Osteoblast (primary cell): ENCODE data around the gene PPARA.

GRCh38 chr22:45140223-45140944 is 23.3 kb upstream of the NUP50 start:
- CAGE, long polyA plus RNA: no peak
- RRBS: no CpG with 5 or more reads among the region's 10 CpGs

GRCh38 chr22:45267902-45268516 is 16.7 kb upstream of the UPK3A start:
- CAGE, long polyA plus RNA: no peak
- RRBS: no CpG with 5 or more reads among the region's 25 CpGs

DNA sequence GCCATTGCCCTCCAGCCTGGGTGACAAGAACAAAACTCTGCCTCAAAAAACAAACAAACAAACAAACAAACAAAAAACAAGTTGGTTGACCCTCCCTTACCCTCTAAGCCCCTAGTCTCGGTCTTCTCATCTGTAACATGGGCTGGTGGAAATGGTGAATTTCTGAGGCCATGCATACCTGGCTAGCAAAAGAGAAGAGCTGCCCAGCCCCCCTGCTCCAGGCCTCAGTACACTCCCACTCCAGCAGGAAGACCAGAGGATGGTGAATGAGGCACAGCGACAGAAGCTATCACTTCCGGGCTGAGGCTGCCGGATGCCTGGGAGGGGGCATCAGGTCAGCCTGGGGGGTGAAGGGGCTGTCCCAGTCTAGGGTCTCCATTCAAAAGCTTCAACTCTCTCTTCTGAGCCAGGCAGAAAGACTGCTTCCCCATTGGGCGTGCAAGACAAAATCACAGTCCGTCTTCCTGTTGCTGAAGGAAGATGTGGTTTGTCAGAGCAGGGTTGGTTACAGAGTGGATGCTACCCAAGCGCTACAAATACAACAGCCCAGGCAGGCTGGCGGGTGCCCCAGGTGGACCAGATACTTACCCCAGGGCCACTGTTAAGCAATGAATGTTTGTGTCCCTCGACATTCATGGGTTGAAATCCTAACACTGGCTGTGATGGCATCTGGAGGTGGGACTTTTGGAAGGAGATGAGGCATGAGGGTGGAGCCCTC is 11.8 kb downstream of the UPK3A start:
- CAGE, long polyA plus RNA: no peak
- RRBS: no CpG with 5 or more reads among the region's 9 CpGs

GRCh38 chr22:45318179-45318777 is 8.5 kb downstream of the FAM118A start:
- CAGE, long polyA plus RNA: no peak
- RRBS: no CpG with 5 or more reads among the region's 9 CpGs

DNA sequence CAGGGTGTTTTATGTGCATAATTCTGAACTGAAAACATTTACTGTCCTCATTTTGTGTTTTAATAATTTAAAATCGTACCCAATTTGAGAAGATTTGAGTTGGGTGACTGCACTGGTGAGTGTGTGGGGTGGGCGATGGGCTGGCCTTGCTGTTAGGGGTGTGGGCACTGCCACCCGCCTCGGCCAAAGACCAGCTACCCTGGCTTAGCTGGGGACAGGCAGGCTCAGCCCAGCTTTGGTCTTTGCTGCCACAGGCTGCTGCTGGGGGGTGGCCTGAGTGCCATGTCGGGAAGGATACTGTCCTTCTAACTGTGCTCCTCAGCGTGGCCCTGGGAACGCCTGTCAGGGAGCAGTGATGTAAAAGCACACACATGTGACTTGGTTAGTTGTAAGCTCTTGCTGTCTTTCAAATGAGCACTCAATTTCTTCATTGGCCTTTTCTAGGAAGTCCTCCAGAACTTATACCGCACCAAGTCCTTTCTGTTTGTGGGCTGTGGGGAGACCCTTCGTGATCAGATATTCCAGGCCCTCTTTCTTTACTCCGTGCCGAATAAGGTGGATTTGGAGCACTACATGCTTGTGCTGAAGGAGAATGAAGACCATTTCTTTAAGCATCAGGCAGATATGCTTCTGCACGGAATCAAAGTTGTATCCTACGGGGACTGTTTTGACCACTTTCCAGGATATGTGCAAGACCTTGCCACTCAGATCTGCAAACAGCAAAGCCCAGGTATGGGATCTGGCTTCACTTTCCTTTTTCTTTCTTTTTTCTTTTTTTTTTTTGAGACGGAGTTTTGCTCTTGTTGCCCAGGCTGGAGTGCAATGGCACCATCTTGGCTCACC is 22.5 kb downstream of the FAM118A start:
- CAGE, long polyA plus RNA: no peak
- RRBS: no CpG with 5 or more reads among the region's 14 CpGs

GRCh38 chr22:45468855-45469305 is 33.8 kb upstream of the FBLN1 start:
- CAGE, long polyA plus RNA: no peak
- RRBS: no CpG with 5 or more reads among the region's 8 CpGs

- CAGE, long polyA plus RNA: no peak
- RRBS: no CpG with 5 or more reads among the region's 9 CpGs
These were observed 38.4 kb downstream of the FBLN1 start for GRCh38 chr22:45541140-45541490.

GRCh38 chr22:45972262-45972789 is 4.6 kb downstream of the WNT7B start:
- CAGE, long polyA plus RNA: no peak
- RRBS: 3% methylated on average over 38 of the region's 56 CpGs

- CAGE, long polyA plus RNA: no peak
- RRBS: 18% methylated on average over 16 of the region's 32 CpGs
These were observed 30.9 kb upstream of the WNT7B start for GRCh38 chr22:46007717-46008441.

GRCh38 chr22:46067422-46068252 is 82.7 kb upstream of the PPARA start:
- CAGE, long polyA plus RNA: no peak
- RRBS: no CpG with 5 or more reads among the region's 13 CpGs

- CAGE, long polyA plus RNA: no peak
- RRBS: no CpG with 5 or more reads among the region's 17 CpGs
These were observed 19.4 kb upstream of the PPARA start for GRCh38 chr22:46130800-46131447.

DNA sequence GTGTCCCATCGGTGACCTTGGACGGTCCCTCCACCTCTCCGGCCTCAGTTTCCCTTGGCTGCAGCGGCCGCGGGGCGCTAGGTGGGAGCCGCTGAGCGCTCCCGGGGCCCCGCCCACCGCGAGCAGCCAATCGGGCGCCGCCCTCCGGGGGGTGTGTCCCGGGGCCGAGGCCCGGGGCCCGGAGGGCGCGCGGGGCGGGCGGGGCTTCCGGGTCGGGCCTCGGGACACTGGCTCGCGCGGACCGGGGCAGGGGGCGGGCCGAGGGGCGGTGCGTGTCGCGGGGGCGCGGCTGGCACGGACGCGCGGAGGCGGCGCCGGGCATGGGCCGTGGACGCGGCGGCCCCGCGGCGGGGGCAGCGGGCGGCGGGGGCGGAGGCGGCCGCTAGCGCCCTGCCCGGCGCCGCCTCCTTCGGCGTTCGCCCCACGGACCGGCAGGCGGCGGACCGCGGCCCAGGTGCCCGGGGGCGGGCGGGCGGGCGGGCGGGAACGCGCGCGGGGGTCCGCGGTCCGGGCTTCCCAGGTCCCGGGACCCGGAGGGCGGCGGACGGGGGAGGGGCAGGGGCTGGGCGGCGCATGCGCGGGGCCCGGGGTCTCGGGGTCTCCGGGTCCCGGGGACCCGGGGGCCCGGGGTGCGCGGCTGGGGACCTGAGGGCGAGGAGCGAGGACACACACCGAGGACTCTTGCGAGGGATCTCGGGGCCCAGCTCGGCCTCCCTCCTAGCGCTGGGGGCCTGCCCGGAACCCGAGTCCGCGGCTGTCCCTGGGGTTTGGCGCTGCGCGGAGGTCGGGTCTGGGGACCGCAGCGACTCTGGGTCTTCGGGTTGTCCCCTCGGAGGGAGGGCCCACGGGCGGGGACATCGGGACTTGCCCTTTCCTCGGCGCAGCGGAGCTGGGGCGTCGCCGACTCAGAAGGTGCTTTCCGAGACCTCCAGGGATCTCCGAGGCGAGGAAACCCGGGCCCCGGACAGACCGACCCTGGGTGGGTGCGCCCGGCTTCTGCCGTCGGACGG is at the start of gene PPARA:
PPARA (plus strand) TSS at position 328 of the 1,010 bp plus-strand sequence.
- CAGE, long polyA plus RNA: no peak
- RRBS: 1% methylated on average over 76 of the region's 143 CpGs

DNA sequence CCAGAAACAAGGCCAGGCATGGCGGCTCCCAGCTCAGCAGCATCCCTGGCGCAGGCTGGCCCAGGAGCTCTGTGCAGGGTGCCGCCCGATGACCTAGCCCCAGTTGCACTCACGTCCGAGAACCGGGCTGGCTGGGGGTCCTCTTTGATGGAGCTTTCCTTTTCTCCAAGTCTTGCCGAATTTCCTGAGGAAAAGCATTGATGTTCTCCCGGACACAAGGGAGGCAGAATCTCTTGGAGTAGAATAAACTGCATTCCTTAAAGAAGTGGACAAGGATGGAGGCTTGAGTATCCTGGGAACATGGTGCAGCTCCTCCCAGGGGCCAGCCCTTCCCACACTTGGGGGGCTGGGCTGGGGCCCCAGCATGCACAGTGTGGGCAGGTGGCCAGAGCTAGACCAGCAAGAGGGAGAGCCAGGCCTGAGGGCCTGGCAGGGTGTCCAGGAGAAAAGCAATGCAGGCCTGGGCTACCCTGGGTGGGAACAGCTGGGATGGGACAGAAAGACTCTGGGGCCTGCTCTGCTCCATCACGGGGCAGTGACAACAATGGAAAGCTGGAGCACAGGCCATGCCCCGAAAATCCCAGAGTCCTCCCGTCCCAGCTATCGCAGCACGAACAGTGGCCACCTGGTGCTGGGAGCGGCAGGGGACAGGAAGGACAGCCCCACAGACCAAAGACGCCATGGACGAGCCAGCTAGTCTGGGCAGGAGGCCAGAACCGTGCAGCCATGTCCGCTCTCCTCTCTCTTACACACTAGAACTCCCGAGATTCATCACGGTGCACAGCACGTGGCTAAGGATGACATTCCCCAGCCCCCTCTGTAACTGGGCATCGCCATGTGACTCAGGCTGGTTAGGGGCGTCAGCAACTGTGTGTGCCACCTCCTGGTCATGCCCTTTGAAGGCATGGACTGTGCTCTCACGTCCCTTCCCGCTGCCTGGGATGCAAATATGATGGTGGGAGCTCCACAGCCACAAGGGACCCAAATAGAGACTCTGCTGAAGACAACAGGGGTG is 4.8 kb downstream of the CDPF1 start:
- CAGE, long polyA plus RNA: no peak
- RRBS: 71% methylated on average over 3 of the region's 26 CpGs

DNA sequence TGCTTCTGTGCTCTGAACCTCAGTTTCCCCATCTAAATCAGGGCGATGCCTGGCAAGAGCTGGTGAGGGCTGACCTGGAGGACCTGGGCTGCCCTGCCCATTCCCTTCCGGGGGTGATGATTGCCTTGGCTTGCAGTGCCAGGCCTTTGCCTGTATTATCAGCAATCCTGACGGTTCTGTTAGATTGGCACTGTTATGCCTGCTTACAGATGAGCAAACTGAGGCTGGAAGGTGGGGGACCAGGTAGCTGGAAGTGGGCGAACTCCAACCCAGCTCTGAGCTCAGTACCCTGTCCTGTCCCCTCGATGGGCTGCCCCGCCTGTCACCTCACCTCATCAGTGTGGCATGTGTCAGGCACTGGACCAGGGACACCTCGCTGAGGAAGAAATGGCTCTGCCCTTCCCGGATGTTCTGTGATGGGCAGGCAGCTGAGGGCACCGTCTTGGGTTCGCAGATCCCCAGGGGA is 7.7 kb upstream of the GTSE1 start:
- CAGE, long polyA plus RNA: no peak
- RRBS: no CpG with 5 or more reads among the region's 10 CpGs

DNA sequence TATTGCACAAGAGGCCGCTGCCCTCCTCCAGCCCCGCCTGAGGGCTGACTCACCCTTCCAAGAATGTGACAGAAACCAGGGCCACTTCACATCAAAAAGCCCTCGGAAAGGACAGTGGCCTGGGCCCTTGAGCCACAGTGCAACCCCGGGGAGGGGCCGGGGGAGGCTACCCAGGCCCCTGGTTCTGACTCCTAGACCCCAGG is 42.2 kb downstream of the TRMU start:
- CAGE, long polyA plus RNA: no peak
- RRBS: no CpG with 5 or more reads among the region's 5 CpGs

DNA sequence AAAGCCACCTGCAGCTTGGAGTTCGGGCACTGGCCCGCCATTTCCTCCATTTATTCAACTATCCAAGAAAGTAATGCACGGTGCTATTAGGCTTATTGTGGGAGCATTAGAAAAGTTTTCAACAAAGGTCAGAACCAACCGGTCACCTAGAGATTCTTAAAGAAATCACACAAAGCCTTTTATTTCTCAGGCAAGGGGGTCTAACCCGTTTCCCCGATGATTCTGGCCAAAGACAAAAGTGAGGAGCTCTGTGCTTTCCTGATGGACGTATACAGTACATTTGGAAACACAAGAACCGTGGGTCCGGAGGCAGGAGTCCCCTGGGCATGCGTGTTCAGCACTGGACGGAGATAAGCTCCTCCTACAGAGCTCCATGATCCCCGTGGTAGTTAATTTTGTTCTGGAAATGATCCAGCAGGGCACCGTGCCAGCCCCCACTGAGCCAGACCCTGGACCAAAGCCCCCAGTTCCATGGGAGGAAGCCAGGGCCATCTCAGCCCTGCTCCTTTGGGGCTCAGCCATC is 83.2 kb downstream of the TRMU start:
- CAGE, long polyA plus RNA: no peak
- RRBS: no CpG with 5 or more reads among the region's 13 CpGs

DNA sequence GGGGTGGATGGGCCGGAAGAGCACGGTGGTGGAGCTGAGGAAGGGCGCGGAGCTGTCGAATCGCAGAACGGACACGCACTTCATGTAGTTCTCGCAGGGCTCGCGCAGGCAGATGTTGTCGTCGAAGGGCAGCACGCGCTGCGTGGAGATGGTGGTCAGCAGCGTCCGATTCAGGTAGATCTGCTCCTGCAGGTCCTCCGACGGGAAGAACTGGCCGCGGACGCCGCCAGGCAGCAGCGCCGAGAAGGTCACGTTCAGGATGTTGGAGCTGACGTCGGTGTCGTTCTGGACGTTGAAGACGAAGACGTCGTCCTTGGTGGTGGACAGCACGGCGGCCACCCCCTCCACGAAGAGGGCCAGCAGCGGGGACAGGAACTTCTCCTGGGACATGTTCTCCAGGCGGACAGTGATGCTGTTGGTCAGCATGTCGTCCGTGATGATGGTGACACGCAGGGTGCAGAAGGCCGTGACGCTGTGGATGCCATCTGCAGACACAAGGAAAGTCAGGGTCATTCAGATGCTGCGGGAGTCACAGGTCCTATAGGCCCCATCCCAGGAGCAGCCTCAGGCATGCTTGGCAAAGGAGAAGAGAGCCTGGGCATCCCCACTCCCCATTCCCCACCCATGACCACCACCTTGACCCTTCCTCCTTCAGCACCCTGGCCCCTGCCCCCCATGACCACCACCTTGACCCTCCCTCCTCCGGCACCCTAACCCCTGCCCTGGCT is 73.4 kb downstream of the CELSR1 start:
- CAGE, long polyA plus RNA: no peak
- RRBS: 83% methylated on average over 1 of the region's 46 CpGs

DNA sequence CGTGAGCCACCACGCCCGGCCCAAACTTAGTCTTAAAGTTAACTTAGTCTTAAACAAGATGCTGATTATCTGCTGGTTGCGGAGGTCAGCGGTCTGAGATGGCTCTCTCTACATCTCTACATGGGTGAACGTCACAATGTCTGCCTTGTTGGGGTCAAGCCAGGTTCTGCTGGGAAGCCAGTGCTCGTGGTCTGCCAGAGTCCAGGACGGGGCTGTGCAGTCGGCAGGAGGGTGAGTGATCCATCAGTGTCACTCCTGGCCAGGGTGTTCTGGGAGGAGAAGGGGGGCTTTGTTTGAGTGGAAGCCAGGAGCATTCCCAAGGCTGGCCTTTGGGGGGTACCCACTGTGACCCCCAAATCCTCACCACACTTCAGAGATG is 11.4 kb upstream of the CELSR1 start:
- CAGE, long polyA plus RNA: no peak
- RRBS: no CpG with 5 or more reads among the region's 9 CpGs

DNA sequence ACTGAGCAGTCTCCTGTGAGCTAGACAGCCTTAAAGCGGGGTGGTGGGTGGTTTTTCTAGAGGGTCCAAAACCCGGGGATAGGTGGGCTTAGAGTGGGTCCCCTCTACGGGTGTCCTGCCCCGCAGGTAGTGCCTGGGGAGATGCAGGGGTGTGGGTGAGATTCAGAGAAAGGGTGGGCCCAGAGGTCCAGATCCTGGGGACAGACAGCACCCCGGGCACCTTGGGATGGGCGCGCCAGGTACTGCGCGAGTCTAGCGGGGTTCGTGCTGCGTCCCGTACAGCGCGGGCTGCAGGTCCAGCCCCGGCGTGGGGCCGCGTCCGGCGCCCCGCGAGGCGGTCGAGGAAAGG is 38.9 kb upstream of the CELSR1 start:
- CAGE, long polyA plus RNA: no peak
- RRBS: 7% methylated on average over 16 of the region's 25 CpGs

GRCh38 chr22:46576683-46577690 is 39.6 kb upstream of the CELSR1 start:
- CAGE, long polyA plus RNA: no peak
- RRBS: 1% methylated on average over 54 of the region's 172 CpGs